BE2C (cell line): ENCODE measurements around a stretch of chr4.

DNA sequence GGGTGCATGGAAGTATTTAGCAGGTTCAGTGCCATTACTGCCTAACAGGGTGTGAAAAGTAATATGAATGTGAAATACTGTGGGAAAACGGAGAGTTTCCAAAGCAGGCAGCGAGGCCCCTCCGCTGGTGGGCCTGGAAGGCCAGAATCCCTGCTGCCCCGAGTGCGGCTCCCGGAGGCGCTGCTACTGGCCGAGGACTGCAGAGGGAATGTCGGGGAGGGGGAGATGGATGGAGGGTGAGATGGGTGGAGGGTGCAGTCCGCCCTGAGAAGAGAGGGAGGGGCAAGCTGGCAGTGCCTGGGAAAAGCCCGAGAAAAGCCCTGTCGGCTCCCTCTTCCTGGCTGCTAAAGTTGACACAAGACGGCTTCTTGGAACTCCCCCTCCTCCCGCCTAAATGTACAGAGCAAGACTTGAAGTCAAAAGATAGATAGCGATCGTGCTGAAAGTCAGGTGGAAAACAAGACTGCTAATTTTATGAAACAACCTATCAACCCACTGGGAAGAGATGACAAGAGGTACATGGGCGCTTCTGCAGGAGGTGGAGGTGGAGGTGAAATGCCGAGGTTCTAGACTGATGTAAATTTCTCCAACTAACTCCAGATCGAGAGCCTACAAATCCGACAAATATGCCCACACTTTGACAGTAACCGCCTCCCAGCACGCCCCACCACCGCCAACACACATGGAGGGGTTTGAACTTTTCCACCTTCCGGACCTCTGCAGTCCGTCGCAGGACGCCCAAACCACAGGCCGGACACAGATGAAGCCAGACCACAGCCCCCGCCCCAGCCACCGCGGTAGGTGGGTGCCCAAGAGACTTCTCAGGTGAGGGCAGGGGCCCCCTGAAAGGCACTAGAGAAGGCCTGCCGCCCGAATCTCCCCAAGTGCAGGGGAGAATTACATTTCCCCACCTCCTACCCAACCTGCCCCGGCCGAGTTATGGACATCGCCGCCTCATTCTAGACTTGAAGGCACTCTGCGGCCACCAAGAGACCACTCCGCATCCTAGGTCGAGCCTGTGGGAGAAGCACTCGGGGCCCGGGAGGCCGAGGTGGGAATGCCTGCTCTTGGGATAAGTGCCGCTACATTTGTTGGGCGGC, 21.9 kb downstream of the HAND2 start:
- RRBS, result 94% methylated on average over 12 of the region's 45 CpGs

GRCh38 chr4:173520860-173521450, 9.1 kb downstream of the HAND2 start:
- RRBS, result no CpG with 5 or more reads among the region's 10 CpGs

DNA sequence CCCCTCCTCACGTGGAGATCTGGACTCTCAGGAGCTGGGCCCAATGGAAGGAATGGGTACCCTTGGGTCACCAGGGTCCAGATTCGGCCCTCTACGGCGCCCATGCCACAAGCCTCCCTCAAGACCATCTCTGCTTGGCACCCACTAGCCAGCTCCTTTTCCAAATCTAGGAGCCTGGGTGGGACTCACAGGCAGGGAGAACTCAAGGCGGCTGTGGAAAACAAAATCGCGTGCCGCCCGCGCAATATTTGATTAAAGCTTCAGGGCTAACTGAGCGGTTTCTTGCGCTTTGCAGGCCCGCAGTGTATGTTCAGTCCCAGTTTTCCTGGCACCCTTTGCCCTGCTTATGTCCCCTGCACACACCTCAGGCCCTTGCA, 7.0 kb downstream of the HAND2 start:
- RRBS, result no CpG with 5 or more reads among the region's 13 CpGs

DNA sequence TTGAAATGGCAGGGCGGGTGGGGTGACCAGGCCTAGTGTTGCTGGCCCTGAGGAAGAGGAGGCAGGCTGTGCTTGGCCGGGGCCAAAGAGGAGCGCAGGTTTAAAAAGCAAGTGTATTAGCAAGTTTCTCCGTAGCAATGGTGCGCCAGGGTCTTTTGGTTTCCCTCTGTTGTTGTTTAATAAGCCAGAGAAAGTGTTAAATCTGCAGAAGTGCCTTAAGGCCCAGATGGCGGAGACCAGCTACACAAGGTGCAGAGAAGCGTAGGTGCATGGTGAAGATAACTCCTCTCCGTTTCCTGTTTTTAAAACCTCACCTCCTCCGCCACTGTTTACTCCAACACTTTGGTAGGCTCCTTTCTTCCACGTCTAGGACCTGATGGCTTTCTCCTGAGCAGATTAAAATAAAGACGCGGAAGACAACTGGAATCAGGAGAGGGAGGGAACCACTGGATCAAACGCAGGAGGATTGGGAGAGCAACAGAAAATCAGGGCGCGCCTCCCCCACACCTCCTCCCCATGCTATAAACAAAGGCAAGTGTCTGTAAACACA, 5.3 kb downstream of the HAND2 start:
- RRBS, result no CpG with 5 or more reads among the region's 15 CpGs

DNA sequence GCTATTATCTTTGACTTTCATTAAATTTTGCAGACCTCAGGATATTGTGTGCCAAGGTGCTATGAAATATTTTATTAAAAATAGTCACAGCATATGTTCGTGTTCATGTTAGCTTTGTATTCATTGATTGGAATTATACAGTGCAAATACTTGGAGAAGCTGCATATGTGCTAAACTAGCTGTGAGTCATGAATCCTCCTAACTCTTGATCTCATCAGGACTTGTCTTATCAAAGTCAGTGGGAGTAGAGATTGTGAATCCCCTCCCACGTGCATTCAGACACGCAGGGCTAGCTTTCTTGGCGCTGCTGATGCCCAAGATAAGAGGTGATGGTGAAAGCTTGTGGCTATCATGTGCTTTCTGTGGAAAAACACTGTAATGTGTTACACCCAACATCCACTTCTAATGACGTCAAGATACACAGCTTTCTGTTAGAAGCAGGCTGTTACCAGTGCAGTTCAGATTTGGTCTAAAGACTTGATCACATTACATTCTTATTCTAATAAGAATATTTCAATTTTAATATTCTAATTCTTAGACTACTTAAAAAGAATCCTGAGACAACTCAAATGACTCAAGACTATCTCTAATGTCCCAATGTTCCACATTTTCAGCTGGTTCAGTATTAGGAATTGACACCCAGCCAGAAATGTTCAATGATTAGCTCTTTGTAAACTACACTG, 348.7 kb upstream of the HAND2 start:
- RRBS, result no CpG with 5 or more reads among the region's 5 CpGs

DNA sequence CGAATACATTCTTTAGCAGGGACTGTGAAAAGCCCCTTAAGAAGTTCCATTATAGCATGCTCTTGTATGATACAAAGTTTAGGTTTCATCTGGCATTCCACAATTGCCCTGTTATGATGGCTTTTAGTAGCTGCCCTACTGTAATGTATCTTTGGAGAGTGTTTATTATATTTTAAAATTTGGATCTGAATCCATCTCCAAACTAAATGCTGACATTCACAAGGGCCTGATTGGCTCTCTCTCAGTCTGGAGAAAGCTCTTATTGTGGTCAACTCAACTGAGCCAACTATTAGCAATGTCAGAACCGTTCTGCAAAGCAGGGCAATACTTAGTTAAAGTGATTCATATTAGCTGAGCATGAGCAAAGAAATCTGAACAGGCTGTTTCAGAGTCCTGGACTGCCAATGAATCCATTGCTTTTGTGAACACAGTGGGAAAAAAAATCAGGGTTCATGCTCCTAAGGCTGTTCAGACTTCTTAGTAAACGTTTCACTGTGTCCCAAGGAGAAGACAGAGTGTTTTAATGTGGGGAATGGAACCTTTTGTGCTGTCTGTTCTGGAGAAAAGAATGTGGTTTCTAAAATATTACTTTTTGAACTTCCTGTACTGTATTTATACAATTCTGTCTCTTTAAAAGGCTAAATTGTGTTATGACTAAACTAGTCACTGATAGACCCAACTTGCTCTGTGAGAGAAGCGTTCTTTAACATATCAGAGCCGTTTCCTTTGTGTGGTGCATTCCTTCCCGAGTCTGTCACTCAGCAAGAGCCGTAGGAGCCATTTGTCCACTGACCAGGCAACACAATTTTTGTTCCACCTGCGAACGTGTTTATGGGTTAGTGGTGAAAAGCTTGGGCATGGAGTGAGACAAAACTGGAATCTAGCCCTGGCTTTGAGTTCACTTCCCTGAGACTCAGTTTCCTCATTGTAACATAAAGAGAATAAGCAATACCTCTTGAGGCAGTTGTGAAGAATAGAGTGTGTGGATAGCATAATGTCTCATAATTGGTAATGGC, 366.1 kb downstream of the FBXO8 start:
- RRBS, result no CpG with 5 or more reads among the region's 9 CpGs

- RRBS, result no CpG with 5 or more reads among the region's 2 CpGs
These were observed 130.8 kb downstream of the FBXO8 start for GRCh38 chr4:174152546-174153191.

DNA sequence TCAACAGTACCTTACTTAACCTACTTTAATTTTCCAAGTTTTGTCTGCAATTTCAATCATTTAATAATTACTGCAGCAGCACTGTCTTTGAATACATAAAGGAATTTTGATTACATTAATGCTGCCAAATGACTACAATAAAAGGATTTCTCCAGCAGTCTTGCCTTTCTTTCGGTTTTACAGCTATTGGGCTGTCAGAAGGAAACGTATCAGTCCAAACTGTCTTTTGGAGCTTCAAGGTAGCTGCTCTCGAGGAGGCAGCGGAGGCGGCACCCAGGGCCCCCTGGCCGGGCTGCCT, 752 bp downstream of the HPGD start:
- RRBS, result no CpG with 5 or more reads among the region's 6 CpGs

DNA sequence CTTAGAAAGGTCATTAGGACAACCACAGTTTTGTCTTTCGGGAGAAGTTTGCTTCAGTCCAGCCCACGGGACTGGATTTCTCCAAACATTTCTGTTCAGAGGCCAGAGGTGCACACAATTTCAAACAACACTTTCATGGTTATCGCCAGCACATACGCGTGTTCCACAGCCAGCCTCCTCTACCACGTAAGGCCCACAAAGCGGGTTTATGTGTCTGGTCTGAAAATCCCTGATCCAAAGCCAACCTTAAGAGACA, 65.9 kb downstream of the VEGFC start:
- RRBS, result no CpG with 5 or more reads among the region's 7 CpGs

GRCh38 chr4:177440930-177441781, 1.1 kb downstream of the AGA start:
- RRBS, result no CpG with 5 or more reads among the region's 12 CpGs

- RRBS, result under 1% methylated on average over 70 of the region's 138 CpGs
These were observed 2184.7 kb upstream of the TENM3 start for GRCh38 chr4:180058172-180059288.

- RRBS, result no CpG with 5 or more reads among the region's 2 CpGs
These were observed 1839.8 kb upstream of the TENM3 start for GRCh38 chr4:180403438-180403864.

- RRBS, result no CpG with 5 or more reads among the region's 8 CpGs
These were observed 694.0 kb upstream of the TENM3 start for GRCh38 chr4:181549118-181549590.

DNA sequence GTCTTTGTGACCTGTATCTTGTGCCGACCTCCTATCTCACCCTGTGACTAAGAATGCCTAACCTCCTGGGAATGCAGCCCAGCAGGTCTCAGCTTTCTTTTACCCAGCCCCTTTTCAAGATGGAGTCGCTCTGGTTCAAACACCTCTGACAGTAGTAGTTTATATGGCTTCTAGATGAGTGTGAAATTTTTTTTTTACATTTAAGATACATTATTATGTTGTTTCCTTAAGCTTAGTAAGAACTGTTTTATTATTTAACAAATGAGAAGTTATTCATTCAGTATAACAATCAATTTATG, 514.5 kb upstream of the TENM3 start:
- RRBS, result no CpG with 5 or more reads among the region's 2 CpGs

DNA sequence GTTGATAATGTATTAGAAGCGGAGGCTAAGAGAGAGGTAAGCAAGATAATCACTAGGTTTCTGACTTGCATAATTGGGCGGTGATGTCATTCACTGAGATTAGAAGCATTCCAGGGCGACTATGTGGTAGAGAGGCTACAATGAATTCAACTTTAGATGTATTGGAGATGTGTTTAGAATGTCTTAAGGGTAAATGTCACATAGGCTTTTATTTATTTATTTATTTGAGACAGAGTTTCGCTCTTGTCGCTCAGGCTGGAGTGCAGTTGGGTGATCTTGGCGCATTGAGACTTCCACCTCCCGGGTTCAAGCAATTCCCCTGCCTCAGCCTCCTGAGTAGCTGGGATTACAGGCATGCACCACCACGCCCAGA, 310 bp upstream of the TENM3 start:
- RRBS, result no CpG with 5 or more reads among the region's 8 CpGs

- RRBS, result no CpG with 5 or more reads among the region's 6 CpGs
These were observed 144.1 kb downstream of the TENM3 start for GRCh38 chr4:182387443-182387642.

DNA sequence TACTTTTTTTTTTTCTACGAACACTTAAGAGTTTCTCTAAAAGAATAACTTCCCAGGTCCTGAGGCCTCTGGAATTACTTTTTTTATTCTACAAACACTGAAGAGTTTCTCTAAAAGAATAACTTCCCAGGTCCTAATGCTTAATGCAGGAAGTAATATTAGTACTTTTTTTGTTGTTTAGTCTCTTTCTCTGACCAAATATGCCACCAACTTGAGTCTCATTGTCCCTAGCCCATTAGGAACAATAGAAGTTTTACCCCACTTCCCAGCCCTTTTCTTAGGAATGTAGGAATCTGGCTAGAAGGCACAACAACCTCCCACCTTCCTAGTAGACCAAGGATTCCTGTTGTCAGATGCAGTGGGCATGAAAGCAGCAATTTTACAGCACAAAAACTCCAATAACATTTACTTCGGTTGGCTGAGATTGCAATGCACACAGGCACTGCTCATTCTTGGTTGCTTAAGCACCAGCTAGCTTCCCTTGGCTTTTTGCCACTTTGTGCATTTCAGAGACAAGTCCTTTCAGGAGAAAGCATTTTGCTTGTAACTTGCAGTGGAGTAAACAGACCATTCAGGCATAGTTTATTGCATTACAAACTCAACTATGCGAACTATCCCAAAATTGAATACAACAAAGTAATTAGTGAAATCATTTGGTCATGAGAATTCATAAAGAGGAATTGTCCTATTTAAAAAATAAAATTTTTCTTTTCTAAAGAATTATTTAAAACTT, 312.8 kb downstream of the TENM3 start:
- RRBS, result no CpG with 5 or more reads among the region's 3 CpGs

- RRBS, result 4% methylated on average over 11 of the region's 17 CpGs
These were observed 525 bp downstream of the DCTD start for GRCh38 chr4:182916672-182917049.

GRCh38 chr4:182922492-182923219, 5.5 kb upstream of the DCTD start:
- RRBS, result no CpG with 5 or more reads among the region's 12 CpGs